GM06990 (cell line): ENCODE data around the genes GEMIN2, KLHL28 and LRR1.

DNA sequence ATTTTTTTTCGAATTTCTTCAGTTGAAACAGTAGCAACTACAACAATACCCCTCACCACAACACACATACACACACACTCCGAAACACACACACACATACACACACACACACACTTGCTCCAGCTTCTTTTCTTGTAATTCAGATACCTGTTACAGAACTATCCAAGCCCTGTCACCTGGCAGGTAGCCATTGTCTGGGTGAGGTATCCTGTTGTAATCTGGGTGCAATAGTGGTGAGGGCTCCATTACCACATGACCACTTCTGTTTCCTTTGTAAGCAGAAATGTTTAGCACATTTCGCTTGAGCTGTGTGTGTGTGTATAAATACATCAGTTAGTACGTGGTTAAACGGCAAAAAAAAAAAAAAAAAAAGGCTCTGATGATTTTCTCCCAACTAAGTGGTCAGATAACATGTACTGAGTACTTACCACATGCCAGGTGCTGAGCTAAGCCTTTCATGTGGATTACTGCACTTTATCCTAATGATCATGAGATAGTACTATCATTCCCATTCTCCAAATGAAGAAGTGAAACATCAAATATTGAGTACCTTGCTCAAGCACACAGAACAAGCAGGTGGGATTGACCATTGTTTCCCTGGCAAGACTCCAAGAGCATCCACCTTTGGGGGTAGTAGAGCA, 129.3 kb upstream of the SSTR1 start:
- RRBS = no CpG with 5 or more reads among the region's 5 CpGs

GRCh38 chr14:38270839-38271119, 14.9 kb upstream of the CLEC14A start:
- RRBS = no CpG with 5 or more reads among the region's 2 CpGs

GRCh38 chr14:39029683-39030788, 73.0 kb downstream of the SEC23A start:
- RRBS = 98% methylated on average over 2 of the region's 24 CpGs

- RRBS = no CpG with 5 or more reads among the region's 37 CpGs
These were observed at the start of gene GEMIN2 for GRCh38 chr14:39113951-39114699. Gene GEMIN2 (plus strand): TSS chr14:39114323.

- RRBS = no CpG with 5 or more reads among the region's 4 CpGs
These were observed 8.2 kb downstream of the PNN start for GRCh38 chr14:39182921-39183924.

DNA sequence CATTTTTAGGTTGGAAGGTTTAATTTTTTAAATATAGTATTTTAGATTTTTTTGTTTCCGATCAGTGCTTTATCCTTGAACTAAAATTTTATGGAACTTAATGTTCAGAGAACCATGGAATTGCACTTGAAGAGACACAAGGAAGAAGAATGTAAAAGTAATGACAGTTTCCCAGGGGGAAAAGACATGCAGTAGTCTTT, 8.9 kb downstream of the PNN start:
- RRBS = no CpG with 5 or more reads among the region's 1 CpG

- RRBS = no CpG with 5 or more reads among the region's 9 CpGs
These were observed 4.7 kb upstream of the MIA2 start for GRCh38 chr14:39228816-39229616.

- RRBS = no CpG with 5 or more reads among the region's 19 CpGs
These were observed 893.8 kb upstream of the FBXO33 start for GRCh38 chr14:40326011-40326544.

DNA sequence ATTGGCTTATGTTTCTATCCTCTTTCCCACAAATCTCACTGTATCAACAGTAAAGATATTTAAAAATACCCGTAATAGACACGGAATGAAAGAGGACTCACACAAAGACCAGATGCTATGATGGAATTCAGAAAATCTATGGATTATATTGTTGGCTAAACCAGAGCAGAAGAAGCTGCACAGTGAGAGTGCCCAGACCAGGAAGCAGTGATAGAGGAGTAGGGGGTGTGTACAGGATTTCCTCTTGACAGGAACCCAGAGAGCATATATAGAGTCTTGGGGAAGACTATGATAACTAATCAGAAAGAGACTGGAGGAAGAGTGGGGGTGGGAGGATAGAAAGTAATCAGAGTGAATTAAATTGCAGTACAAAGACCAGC, 1013.6 kb upstream of the FBXO33 start:
- RRBS = no CpG with 5 or more reads among the region's 2 CpGs

GRCh38 chr14:44722852-44723187, 174.3 kb upstream of the C14orf28 start:
- RRBS = no CpG with 5 or more reads among the region's 5 CpGs

GRCh38 chr14:44960833-44962070, at the start of gene KLHL28:
Gene KLHL28 (minus strand): TSS chr14:44961947.
- RRBS = no CpG with 5 or more reads among the region's 42 CpGs

DNA sequence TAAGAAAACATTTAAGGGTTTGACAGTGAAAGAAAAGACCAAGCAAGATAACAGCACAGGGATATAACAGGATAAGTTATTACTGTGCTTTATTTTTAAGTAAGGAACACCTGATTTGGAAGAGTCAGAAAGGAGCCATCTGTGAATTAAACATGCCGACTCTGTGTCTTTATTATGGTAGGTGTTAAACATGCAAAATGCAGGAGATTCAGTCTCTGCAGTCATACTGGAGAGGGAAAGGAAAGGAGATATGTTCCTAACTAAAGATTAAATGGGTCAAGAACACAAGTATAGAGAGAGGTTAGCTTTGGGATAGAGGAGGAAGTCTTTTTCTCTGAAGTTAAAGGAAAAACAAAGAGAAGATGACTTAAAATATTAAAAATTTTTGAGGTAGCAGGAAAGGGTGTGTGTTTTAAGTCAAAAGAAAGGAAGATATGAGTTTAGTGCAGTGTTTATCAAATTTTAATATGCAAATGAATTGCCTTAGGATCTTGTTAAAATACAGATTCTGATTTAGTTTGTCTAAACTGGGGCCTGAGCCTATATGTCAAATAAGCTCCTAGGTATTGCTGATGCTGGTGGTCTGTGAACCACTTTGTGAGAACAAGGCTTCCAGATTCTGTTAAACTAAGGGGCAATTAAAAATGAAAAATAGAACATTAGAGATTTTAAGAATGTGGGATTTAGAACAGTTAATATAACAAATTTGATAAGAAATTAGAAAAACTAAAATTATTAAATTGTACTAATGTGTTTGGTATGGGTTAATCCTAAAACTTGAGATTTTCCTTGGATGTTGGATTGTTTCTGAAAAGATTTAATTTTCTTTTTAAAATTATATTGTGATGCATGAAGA, 21.2 kb downstream of the TOGARAM1 start:
- RRBS = no CpG with 5 or more reads among the region's 1 CpG

DNA sequence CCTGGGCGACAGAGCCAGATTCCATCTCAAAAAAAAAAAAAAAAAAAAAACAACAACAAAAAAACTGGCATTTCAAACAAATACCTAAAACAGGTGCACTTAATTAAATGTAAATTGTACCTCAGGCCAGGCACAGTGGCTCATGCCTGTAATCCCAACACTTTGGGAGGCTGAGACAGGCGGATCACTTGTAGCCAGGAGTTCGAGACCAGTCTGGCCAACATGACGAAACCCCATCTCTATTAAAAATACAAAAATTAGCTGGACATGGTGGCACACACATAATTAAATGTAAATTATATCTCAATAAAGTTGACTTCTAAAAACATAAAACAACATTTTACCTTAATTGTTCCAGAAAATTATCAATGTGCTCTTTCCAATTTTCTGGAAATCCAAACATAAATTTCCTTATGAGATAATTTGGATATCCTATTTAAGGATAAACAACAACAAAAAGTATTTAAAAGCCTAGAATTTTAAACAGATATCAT, 20.6 kb downstream of the MIS18BP1 start:
- RRBS = no CpG with 5 or more reads among the region's 4 CpGs

- RRBS = no CpG with 5 or more reads among the region's 4 CpGs
These were observed 583.8 kb upstream of the MDGA2 start for GRCh38 chr14:48259272-48259518.

DNA sequence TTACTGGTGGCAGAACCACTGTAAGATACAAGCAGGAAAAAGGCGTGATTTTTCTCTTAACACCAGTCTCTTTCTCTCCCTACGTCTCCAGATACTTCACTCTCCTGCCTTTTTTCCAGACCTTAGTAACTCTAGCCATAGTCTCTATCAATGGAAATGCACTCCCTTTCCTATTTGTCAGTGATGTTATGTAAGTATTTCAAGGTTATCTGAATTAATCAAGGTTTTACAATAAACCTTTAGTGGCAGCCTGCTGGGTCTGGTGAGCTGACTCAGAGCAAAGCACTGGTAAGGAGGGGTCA, 11.7 kb downstream of the RPS29 start:
- RRBS = no CpG with 5 or more reads among the region's 2 CpGs

- RRBS = 7% methylated on average over 12 of the region's 79 CpGs
These were observed at the start of gene LRR1 for GRCh38 chr14:49598089-49599087. Gene LRR1 (plus strand): TSS chr14:49598940.

DNA sequence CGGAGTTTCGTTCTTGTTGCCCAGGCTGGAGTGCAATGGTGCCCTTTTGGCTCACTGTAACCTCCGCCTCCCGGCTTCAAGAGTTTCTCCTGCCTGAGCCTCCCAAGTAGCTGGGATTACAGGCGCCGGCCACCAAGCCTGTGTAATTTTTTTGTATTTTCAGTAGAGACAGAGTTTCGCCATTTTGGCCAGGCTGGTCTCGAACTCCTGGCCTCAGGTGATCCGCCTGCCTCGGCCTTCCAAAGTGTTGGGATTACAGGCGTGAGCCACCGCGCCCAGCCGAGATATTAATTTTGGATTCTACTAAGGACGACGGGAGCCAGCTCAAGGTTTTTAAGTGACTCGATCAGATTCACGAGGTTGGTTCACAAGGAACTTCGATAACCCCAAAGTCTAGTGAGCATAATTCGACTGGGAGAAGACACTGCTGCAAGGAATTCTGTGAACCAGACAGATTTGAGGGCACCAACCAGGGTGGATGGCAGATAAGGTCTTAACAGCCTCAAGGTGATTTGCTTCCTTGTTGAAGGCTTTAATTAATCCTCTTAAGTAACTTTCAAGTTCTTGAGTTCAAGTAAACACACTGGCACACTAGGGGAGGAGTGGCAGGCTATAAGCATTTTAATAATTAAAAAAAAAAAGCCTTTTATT, 1.2 kb upstream of the KLHDC2 start:
- RRBS = no CpG with 5 or more reads among the region's 20 CpGs

GRCh38 chr14:49767252-49767847, 603 bp upstream of the KLHDC2 start:
- RRBS = 3% methylated on average over 17 of the region's 33 CpGs

DNA sequence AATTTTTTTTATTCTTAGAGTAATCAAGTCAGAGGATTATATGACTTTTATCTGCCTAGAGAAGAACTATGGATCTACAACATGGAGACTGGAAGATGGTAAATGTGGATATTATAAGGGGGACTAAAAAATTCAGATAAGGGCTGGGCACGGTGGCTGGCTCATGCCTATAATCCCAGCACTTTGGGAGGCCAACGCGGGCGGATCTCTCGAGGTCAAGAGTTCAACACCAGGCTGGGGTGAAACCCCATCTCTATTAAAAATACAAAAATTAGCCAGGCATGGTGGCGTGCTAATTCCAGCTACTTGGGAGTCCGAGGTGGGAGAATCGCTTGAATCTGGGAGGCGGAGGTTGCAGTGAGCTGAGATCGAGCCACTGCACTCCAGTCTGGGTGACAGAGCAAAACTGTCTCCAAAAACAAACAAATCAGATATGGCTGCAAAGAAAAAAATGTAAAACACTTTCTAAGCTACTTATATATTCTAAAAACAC, 3.7 kb downstream of the KLHDC2 start:
- RRBS = no CpG with 5 or more reads among the region's 10 CpGs